AG09319 (cell line): ENCODE data around the gene PRXL2A.

GRCh38 chr10:79309148-79310394, 37.7 kb upstream of the PPIF start:
- RRBS = no CpG with 5 or more reads among the region's 27 CpGs

GRCh38 chr10:79335371-79336232, 11.7 kb upstream of the PPIF start:
- RRBS = 100% methylated on average over 2 of the region's 14 CpGs

DNA sequence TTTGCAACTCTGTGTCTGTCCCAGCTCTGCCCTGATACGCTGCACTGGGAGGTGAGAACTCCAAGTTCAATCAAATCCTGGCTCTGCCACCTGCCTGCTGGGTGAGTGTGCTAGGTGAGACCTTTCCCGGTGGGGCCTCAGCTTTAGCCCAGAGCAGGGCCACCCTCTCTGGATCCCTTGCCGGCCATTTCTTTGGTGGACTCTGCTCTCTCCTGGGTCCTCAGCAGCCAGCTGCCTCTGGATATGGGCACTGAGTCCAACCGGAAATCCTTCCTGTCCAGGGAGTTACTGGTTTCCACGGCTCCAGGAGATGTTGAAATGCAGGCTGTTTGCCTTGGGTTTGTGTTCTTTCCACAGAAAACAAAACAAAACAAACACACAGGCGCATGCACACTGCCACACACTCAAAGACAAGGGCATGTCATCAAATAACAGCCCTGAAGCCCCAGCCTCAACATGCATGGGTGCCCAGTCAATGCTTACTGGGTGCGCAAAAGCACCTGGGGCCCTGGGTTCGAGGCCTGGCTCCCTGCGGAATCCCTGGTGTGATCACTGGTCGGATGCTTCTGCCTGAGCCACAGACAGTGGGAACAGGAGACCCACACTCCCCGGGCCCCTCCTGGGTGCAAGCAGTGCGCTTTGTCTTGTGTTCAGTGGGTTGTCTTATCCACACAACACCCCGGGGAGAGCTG, 33.0 kb downstream of the PPIF start:
- RRBS = 38% methylated on average over 6 of the region's 13 CpGs

DNA sequence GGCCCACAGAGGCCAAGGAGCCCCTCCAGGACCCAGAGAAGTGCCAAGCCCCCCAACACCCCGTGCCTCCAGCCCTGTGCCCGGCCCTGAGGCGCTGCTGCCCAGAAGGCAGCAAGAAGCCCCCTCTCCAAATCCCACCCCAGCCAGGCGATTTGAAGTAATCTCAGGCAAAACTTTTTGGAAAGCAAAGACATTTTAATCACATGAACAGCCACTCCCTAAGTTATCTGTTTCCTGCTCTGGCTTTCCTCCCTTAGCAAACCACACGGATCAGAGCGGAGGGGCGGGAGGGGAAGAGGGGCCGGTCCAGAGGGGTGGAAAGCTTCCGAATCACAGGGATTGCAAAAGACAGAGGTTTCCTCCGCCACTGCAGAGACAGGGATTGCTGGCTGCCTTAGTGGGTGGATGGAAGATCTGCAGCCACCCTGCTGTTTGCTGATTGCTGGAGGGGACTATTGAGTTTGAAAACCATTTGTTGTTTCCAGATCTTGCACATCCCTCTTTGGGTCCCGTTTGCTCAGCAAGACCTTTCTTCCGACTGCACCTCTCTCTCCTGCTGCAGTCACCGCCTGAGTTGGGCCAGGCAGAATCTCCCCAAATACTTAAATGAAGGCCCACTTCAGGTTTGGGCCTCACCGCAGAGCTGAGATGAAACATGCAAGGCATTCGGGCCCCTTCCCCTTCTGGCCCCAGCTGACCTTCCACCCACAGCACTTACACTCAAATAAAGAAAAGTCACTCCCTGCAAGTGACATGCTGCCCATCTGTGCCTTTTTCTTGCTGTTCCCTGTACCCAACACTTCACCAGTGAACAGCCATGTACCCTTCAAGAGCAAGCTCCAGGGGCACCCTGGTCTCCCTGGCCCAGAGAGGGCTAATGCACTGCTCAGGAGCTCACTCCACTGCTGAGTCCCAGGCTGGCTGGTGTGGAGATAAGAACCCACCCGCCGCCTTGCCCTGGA, 41.0 kb downstream of the ZCCHC24 start:
- RRBS = no CpG with 5 or more reads among the region's 17 CpGs

GRCh38 chr10:79445908-79446069, 365 bp upstream of the ZCCHC24 start:
- RRBS = no CpG with 5 or more reads among the region's 15 CpGs

- RRBS = no CpG with 5 or more reads among the region's 11 CpGs
Observed at GRCh38 chr10:79452187-79452713, 6.8 kb upstream of the ZCCHC24 start.

- RRBS = no CpG with 5 or more reads among the region's 1 CpG
Observed at GRCh38 chr10:79629404-79629780, 18.7 kb downstream of the SFTPA1 start.

- RRBS = no CpG with 5 or more reads among the region's 3 CpGs
Observed at GRCh38 chr10:79927025-79927847, 21.7 kb downstream of the SFTPD start.

DNA sequence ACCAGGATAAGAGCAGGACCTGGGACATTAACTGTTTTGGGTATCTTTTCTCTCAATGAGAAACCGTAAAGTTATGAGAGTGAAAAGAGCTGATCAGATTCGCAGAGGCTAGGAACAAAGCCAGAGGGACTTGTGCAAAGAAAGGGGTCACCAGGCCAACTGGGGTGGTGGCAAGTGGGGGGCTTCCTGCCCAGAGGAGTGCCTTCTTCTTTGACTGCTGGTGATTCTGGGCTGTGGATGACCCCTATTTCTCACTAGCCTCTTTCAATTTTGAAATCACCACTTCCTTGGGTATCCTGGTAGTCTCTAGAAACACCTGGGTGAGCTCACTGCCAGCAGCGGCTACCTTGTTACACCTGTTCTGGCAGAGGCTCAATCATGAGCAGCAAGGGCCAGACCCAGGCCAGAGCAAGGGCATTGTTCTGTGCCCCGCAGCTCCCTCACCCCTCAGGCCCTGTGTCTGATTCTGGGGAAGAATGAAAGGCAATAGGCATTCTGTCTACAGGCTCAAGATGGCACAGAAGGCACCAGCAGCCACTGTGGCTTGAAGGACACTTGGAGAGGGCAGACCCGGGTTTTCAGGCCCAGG, 984 bp downstream of the SFTPD start:
- RRBS = no CpG with 5 or more reads among the region's 5 CpGs

- RRBS = no CpG with 5 or more reads among the region's 8 CpGs
Observed at GRCh38 chr10:80132952-80133669, 581 bp downstream of the PLAC9 start.

DNA sequence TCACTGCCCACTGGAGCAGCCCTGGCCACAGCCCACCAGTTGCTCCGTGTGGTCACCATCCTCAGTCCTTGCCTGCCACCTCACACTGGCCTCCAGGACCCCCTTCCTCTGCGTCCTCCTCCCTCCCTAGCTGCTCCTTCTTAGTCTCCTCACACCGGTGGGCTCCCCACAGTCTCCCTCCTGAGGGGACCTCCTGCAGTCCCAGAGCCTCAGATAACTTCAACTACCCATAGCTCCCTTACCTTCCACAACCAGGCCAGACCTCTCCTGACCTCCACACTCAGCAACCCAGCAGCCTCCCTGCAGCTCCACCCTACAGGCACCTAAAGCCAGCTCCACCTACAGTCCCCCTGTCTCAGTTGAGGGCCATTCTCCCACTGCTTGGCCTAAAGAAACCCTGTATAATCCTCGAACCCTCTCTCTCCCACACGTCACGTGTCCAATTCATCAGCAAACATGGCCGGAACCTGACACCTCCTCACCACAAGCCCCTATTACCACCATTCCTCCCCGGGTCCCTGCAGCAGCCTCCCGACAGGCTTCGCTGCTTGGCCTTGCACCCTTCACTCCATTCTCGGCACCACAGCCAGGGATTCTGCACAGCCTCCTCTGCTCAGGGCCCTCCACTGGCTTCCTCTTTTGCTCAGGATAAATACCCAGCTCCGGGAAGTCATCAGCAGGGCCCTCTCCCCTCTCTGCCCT, 28.1 kb downstream of the PLAC9 start:
- RRBS = no CpG with 5 or more reads among the region's 12 CpGs

DNA sequence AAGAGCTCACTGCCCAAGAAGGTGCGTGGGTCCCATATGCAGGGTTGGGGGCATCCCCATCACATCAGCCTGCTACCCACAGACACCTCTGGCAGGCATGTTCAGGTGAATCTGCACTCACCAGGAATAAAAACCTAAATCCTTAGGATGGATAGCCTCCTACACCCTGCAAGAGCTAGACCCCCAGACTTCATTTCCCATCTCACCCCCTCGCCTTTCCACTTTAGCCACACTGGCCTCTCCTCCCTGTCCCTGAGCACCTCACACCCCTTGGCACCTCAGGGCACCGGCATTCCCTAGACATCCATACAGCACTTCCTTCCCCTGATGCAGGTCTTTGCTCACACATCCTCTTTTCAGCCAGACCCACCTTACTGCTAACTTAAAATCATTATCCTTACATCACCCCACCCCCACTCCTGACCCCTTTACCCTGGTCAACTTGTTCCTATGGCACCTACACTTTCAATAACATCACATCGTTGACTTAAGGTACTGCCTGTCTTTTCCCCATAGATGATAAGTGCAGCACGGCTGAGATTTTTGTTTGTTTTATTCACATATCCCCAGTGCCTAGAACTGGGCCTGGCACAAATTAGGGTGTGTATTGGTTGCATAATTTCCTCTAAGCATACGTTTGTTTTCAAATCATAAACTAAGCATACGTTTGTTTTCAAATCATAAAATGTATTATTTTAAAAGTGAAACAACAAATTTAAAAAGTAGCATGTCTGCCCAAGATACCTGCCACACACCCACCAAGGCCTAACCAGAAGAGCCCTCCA, 35.5 kb downstream of the ANXA11 start:
- RRBS = no CpG with 5 or more reads among the region's 7 CpGs

GRCh38 chr10:80172521-80173456, 32.5 kb downstream of the ANXA11 start:
- RRBS = no CpG with 5 or more reads among the region's 11 CpGs

DNA sequence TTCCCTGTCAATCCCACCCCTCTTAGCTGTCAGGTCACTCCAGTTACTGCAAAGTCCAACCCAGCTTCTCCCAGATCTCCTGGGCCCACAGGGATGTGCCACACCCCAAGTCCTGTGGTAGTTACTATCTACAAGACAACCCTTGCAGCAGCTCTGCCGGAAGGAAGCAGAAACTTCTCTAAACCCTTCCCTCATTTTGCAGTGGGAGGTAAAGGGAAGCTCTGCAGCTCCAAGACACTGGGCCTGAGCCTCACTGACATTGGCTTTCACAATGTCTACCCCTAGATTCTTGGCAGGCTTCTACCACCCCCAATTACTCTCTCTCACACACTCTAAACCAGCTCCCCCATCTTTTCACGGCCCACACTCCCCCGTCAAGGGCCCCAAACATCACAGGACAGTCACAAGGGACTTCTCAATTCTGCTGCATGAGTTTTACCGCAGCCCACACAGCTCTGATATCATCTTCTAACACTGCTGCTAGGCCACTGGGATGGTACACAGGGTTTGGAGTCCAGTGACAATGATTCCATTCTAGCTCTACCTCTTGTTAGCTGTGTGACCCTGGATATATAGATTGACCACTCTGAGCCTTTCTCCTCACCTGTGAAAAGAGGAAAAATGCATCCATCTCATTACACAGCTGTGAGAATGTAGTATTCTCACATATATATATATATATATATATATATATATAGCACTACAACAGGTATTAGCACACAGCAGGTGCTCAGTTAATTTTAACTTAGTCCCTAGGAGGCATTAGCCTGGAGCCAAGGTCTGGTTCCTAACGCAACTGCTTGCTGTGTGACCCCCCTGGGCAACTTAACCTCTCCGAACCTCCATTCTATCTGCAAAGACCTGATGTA, 17.3 kb downstream of the ANXA11 start:
- RRBS = no CpG with 5 or more reads among the region's 6 CpGs

DNA sequence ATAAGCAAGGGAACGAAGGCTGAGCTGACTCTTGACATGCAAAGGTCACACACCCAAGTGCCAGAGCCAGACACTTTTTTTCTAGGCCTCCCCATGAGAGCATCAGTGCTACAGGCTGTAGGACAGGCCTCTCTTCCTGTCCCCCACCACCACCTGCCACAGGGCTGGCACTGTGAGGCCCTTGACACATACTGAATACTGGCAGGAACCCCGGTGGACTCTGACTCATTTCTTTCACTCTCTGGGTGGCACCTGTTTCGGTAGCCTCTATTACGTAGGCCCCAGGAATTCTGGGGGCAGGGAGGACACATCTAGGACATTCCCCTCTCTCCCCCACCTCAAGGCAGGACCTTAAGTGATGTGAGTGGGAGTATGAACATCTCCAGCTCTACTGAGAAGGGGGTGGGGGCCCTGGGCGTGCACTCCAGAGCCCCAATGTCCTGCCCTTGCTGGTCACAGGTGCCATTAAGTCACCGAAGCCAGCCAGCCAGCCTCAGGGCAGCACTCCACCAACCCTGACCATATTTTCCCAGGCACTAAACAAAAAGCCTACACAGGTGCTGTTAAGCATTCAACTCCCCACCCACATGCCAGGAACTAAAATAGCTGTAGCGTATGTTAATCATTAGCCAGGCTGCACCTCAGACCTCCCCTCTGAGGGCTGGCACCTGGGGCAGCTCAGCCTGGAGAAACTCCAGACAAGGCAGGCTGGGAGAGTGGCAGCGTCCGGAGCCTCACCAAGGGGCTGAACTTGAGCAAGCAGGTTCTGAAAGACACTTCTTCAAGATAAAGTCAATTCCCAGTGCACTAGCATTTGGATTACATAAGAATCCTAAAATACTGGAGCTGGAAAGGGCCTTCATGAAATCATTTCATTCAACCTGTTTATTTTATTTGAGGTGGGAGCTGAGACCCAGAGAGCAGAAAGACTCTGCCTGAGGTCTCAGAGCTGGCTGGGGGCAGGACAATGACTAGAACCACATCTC, 8.8 kb downstream of the ANXA11 start:
- RRBS = no CpG with 5 or more reads among the region's 9 CpGs

- RRBS = 31% methylated on average over 4 of the region's 15 CpGs
Observed at GRCh38 chr10:80265601-80266513, 23.6 kb downstream of the MAT1A start.

DNA sequence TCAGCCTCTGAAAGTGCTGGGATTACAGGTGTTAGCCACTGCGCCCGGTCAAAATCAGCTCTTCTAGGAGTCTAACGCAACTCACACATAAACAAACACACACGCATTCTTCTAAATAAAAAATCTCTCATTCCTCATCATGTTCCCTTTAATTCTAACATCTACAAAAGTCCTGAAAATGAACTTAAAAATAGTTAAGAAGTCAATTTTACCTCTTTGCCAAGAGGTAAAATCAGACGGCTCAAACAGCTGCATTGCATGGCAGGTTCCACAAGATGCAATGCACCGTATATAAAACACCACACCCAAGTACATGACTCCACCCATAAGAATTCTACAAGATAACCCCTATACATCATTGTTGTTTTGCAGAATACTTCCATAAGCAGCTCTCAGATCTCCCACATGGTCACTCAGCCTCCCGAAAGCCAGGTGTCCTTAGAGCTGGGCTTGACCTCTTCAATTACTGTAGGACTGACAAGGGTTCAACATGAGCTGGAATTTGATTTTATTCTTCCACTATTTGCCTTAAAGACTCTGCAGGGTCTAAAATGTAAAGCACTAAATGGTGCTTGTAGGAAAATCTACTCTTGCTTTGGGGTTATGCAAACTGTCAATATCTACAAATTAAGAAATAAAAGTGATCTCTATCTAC, 3.3 kb downstream of the MAT1A start:
- RRBS = no CpG with 5 or more reads among the region's 7 CpGs

DNA sequence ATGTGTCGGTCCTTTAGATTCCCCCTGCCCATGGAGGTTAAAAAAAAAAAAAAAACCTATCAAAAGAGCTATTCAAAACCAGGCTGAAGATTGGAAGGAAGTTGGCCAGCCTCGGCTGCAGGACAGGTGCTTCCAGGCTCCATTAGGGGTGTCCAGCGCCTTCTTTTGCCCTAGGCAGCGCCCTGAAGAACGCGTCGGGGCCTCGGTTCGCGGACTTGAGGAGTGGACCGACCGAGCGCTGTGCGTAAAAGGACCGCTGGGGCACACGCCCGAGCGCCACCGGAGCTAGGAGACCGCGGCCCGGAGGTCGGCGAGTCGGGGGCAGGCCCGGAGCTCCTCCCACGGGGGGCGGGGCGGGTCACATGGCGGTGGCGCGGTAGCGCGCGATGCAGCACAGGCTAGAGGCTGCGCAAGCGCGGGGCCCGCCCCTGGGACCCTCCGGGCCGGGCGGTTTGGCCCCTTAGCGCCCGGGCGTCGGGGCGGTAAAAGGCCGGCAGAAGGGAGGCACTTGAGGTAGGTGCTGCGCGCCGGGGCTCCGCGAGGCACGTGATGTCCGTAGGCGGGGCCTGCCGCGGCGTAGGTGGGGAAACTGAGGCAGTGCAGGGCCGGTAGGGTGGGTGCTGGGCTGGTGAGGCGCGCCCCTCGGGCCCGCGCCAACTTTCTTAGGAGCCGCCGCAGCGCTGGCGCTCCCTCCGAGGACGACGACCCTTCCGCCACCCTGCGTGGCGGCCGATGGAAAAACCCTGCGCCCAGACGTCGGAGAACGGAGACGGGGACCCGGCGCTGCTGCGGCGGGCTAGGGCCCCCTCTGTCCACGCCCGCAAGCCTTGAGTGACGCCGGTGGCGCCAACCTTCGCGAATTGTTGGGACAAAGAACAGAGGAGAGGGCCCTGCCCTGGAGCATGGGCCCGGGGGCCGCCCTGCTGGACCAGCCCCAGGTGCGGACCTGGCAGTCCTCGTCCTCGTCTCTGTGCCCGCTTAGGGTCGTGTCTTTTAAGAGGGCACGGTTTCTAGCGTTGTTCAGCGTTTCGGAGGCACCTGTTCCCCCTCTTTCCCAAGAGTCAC, at the start of gene PRXL2A:
Gene PRXL2A, plus strand, starts transcription at position 421 of the 1,065 bp plus-strand sequence.
- RRBS = 3% methylated on average over 21 of the region's 103 CpGs

GRCh38 chr10:80454866-80455827, 1.0 kb downstream of the TSPAN14 start:
- RRBS = 3% methylated on average over 25 of the region's 41 CpGs

DNA sequence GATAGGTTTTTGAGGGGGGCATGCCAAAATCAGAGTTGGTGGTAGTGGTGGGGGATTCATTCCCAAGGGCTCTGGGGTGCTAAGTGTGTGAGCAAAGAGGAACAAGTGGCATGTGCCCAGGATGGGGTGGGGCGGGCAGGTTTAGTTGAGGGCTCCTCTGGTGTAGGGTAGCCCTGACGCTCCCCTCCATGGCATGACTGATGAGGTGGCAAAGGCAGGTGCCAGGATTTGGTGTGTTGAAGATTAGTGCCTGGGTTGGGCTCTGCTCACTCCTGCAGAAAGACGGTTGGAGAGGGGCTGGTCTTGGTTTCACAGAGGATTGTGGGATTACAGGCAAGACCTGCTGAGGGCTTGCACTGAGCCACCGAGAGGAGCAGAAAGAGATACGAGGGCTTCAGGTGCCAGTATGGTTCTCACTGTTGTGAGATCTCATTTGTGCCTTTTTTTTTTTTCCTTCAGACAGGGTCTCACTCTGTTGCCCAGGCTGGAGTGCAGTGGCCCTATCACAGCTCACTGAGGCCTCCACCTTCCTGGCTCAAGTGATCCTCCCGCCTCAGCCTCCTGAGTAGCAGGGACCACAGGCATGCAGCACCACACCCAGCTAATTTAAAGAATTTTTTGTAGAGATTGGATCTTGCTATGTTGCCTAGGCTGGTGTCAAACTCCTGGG, 7.5 kb downstream of the TSPAN14 start:
- RRBS = no CpG with 5 or more reads among the region's 6 CpGs